Measurements from ENCODE around the genes PLAAT3, MACROD1 and ENSG00000286264.

DNA sequence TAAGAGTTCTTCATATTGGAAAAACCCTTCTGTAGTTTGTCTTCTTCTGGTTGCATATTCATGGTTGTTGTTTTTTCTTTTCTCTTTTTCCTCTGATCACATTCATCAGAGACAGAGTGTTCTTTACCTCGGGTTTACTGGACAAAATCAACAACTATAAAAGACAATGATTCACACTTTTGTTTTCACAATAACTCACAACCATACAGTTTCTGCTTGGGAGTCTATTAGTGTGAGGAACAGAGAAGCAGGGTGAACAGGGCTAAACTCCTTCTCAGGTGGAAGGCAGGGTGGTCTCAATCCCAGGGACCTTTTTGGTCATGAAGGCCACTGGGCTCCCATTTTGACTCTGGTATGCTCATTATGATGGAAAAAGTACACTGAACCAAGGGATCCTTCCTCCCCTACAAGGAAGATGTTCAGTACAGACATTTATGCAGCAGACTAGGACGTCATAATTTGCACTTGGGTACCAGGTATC, 2.7 kb upstream of the SLC22A25 start:
- RRBS, result no CpG with 5 or more reads among the region's 2 CpGs

- RRBS, result no CpG with 5 or more reads among the region's 4 CpGs
Observed at GRCh38 chr11:63489858-63490165, 1.2 kb downstream of the PLAAT5 start.

- RRBS, result no CpG with 5 or more reads among the region's 16 CpGs
Observed at GRCh38 chr11:63528133-63528795, 8.3 kb upstream of the PLAAT4 start.

- RRBS, result no CpG with 5 or more reads among the region's 5 CpGs
Observed at GRCh38 chr11:63566904-63567932, 4.0 kb upstream of the PLAAT2 start.

DNA sequence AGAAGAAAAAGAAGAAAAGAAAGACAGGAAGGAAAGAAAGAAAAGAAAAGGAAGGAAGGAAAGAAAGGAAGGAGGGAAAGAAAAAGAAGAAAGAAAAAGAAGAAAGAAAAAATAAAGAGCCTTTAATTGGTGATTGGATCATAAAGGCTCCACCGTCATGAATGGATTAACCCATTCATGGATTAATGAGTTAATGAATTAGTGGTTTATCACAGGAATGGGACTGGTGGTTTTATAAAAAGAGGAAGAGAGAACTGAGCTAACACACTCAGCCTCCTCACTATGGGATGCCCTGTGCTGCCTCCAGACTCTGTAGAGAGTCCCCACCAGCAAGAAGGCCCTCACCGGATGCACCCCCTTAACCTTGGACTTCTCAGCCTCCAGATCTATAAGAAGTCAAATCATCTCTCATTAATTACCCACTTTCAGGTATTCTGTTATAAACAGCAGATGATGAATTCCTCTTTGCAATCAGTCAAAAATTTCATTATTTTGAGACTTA, 9.1 kb upstream of the PLAAT2 start:
- RRBS, result no CpG with 5 or more reads among the region's 2 CpGs

GRCh38 chr11:63613975-63614725, at the start of gene PLAAT3:
Gene PLAAT3, minus strand, starts transcription at chr11:63614433.
- RRBS, result under 1% methylated on average over 6 of the region's 66 CpGs

GRCh38 chr11:63805924-63806469, 7.3 kb upstream of the SPINDOC start:
- RRBS, result no CpG with 5 or more reads among the region's 10 CpGs

GRCh38 chr11:63817776-63818359, 4.6 kb downstream of the SPINDOC start:
- RRBS, result no CpG with 5 or more reads among the region's 25 CpGs

DNA sequence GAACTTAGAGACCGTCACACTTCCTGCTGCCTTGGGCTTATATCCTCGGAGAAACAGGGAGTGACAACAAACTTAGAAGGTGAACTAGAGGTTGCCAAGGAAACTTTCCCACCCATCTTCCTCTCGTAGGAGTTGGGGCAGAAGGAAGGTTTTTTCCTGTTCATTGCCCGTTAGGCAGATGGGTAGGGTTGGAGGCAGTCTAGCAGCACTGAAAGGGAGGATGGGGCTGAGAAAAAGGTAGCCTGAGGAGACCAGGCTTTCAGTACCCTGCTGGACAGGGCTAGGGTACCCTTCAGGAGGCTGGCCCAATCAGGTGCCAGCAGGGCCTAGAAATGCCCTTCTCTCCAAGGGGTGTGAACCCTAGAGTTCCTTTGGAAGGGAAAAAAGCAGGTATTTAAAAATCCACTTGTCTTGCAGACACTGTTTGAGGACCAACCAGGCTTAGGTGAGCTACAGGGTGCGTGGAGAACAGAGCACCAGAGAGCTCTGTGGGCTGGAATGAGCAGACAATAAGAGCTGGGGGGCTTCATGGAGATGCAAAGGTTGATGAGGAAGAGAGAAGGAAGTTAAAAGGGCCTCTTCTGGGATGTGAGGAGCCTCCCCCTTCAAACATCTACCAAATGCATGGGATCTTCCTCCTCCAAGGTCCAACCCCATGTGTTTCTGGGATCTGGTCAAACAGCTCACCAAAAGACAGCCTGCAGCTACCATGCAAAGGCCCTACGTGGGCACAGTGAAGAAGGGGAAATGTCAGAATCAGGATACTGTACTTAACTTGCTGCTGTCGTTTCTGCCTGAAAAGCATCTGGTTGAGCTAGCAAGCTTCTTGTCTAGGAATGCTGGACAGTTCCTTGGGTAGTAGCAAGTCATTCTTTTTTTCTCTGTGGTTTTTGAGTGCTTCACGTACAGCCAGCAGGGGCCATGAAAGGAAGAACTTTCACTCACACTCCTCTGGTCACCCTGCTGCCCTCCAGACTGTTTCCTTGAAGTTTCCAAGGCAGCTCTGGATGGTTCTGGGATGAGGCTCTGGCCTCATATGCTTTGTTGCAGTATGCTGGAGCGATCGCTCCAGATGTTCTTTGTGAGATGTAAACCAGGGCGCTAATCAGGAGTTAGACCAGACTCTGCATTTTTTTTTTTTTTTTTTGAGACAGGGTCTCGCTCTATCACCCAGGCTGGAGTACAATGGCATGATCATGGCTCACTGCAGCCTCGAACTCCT, 25.0 kb downstream of the RCOR2 start:
- RRBS, result no CpG with 5 or more reads among the region's 13 CpGs

- RRBS, result 0% methylated on average over 1 of the region's 5 CpGs
Observed at GRCh38 chr11:63920618-63920878, 3.6 kb upstream of the RCOR2 start.

- RRBS, result no CpG with 5 or more reads among the region's 5 CpGs
Observed at GRCh38 chr11:63991083-63991301, 4.8 kb downstream of the OTUB1 start.

- RRBS, result 97% methylated on average over 23 of the region's 72 CpGs
Observed at GRCh38 chr11:64000487-64001180, 14.4 kb downstream of the OTUB1 start.

GRCh38 chr11:64036212-64037393, 872 bp downstream of the FLRT1 start:
- RRBS, result 83% methylated on average over 20 of the region's 87 CpGs

GRCh38 chr11:64081875-64082265, 46.1 kb downstream of the FLRT1 start:
- RRBS, result 98% methylated on average over 7 of the region's 17 CpGs

GRCh38 chr11:64151002-64151535, 14.8 kb downstream of the MACROD1 start:
- RRBS, result no CpG with 5 or more reads among the region's 21 CpGs

DNA sequence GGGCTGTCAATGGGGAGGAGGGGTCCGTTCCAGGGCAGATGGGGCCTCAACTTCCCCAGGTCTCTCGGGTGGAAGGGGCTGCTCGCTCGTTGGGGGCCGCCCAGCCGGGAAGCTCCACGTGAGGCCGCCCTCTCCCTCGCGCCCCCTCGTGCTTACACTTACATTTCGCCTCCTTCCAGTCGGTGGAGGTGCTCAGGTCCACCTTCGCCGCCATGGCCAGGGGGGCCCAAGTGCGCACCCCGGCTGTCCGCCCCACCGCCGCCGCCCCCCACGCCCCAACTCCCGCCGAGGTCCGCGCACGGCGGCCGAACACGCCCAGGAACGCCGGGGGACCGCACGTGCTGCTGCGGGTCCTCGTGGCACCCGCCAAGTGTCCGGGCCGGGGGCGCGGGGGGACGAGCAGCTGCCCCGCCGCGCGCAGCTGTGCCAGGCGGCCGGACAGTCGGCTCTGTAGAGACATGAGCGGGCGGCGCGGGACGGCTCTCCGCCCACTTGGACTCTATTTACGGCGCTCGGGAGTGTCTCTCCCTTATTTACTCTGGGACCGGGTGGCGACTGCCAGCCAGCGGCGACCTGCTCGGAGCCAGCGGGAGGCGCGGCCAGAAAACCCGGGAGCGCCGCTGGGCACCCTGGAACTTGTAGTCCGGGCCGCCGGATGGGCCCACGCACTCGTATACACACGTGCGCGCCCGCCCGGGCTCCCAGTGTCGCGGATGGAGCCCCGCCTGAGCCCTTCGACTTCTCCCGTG, at the start of gene MACROD1:
Gene MACROD1 (minus strand): TSS at position 579 of the 749 bp plus-strand sequence.
- RRBS, result 1% methylated on average over 53 of the region's 84 CpGs

GRCh38 chr11:64196886-64198207, 9.2 kb upstream of the FERMT3 start:
- RRBS, result no CpG with 5 or more reads among the region's 19 CpGs

DNA sequence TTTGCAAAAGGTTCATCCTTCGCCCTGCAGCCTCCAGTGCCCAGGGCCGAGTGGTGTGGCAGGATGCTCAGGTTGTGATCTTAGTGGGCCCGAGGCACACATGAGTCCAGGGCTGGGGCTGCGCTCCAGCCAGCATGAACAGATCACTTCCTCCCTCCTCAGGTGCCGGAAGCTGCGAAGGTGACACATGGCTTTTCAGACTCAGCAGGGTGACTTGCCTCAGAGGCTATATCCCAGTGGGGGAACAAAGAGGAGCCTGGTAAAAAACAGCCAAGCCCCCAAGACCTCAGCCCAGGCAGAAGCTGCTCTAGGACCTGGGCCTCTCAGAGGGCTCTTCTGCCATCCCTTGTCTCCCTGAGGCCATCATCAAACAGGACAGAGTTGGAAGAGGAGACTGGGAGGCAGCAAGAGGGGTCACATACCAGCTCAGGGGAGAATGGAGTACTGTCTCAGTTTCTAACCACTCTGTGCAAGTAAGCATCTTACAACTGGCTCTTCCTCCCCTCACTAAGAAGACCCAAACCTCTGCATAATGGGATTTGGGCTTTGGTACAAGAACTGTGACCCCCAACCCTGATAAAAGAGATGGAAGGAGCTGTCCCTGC, 2.6 kb upstream of the ENSG00000286264 start:
- RRBS, result no CpG with 5 or more reads among the region's 6 CpGs

DNA sequence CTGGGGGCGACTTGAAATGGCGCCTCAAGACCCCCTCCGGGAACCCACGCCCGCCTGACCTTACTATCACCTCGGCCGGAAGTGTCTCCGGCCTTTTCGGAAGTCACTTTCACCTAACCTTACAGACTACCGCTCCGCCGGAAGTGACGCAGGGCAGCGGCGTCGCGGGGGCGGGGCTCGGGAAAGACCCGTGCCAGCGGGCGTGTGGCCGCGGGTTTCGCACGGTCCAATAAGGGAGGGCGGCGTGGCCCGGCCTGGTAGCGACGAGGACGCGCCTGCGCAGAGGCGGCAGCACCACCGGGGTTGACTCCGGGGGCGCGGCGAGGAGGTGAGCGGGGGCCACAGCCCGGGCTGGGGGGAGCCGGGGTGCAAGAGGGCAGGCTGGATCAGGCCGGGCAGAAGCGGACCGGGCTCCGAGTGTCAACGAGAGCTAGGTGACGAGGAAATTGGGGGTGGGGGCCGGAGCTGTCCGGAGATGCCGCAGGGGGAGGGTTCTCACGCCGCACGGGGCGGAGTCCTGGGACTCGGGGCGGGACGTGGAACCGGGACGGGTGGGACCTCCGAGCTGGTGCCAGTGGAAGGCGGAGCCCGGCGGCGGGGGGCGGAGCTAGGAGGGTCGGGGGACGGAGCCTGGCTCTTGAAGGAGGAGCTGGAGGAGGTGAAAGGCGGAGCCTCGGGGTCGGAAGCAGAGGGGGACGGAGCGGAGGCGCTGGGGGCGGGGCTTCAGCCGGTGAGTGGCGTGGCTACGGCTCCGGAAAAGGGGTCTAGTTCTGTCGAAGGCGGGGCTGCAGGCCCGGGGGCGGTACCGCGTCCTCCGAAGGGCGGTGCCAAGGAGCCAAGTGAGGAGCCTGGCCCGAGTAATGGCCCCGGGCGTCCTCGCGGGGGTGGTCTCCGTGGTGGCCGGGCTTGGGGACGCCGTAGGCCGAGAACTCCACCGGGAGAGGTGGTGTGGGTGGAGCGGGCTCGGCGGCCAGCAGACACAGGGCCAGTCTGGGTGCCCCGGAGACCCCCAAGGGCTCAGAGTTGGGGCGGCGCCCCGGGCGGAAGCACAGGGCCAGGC, at the start of gene ENSG00000286264:
Gene ENSG00000286264 (plus strand): TSS at position 291 of the 1,060 bp plus-strand sequence.
- RRBS, result 2% methylated on average over 70 of the region's 107 CpGs